PC-3 (cell line): ENCODE data around the genes GCLC, FAM83B, HMGCLL1 and BMP5.

DNA sequence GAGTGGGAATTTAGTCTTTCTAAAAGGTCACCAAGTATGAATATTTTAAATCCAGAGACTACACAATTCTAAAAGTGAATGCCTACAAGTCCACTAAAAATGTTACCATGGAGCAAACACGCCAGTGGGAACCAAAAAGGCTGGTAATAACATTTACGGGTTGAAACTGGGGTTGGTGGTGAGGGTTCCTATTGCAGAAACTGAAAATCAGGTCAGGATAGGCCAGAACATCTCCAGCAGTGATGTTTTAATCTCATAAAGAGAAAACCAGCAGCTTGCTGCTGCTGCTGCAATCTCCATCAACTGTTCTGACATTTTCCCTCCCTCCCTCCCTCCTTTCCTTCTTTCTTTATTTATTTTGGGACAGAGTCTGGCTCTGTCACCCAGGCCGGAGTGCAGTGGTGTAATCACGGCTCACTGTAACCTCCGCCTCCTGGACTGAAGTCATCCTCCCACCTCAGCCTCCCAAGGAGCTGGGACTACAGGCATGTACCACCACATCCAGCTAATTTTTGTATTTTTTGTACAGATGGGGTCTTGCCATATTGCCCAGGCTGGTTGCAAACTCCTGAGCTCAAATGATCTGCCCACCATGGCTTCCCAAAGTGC lies 5.8 kb downstream of the ELOVL5 start:
- RAMPAGE, long total RNA = no peak

DNA sequence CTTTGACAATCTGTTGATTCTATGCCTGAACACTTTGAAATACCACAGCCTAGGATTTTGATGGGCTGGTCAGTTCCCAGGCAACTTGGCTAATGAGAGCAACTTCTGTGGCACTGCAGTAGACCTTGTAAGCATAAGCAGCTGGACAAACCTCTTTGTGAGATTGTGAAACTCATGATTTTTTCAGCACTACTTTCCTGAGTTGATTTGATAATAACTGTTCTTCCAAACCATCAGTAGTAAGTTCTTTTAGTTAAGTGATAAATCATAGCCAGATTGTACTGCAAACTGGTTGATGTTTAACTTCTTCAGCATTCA lies 27.1 kb upstream of the ELOVL5 start:
- RAMPAGE, long total RNA = no peak

GRCh38 chr6:53431762-53432164 lies 83.0 kb upstream of the ELOVL5 start:
- RAMPAGE, long total RNA = no peak

GRCh38 chr6:53544934-53545606 lies at the start of gene GCLC:
Gene GCLC, minus strand, starts transcription at chr6:53545101.
- RAMPAGE, long total RNA = no peak

GRCh38 chr6:53615981-53616844 lies 49.3 kb downstream of the KLHL31 start:
- RAMPAGE, long total RNA = no peak

GRCh38 chr6:53616845-53617446 lies 48.6 kb downstream of the KLHL31 start:
- RAMPAGE, long total RNA = no peak

DNA sequence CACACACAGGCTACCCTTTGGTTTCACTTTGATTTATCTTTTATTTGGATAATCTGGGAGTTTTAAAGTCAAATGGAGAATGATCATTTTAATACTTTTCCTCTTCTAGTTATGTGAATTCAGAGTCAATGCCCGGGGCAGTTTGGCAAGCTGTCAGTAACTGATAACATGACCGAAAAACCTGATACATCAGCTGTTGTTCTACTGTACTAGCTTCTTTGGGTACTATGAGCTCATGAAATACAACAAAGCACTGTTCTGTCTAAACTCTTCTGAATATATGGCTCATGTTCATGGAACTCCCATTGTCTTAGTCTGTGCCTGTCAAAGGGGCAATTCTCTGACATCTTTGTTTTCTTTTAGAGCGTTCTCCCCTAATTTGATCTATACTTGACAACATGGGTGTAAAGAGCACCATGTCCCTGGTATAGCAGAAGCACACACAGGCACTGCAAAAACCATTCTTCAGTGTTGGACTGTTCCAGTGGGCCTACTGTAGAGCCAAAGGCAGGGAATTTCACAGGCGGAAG lies 30.1 kb downstream of the KLHL31 start:
- RAMPAGE, long total RNA = no peak

DNA sequence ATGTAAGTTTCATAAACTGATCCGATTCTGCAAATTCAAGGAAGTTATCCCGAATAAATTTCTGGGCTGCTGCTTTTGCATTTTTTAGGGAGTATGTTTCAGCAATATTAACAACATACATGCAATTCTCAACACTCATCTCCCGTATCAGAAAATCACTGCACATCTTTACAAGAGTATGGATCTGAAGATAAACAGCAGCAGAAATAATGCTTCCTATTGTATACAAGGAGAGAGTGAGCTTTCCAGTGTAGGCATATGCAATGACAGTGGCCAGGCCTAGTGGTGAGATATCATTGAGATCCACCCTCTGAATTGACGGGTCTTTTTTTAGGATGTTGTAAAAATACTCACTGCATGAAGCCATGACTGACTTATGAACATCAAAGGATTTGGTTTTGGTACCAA lies 10.9 kb downstream of the KLHL31 start:
- RAMPAGE, long total RNA = no peak

GRCh38 chr6:53704359-53704858 lies 38.9 kb upstream of the KLHL31 start:
- RAMPAGE, long total RNA = no peak

DNA sequence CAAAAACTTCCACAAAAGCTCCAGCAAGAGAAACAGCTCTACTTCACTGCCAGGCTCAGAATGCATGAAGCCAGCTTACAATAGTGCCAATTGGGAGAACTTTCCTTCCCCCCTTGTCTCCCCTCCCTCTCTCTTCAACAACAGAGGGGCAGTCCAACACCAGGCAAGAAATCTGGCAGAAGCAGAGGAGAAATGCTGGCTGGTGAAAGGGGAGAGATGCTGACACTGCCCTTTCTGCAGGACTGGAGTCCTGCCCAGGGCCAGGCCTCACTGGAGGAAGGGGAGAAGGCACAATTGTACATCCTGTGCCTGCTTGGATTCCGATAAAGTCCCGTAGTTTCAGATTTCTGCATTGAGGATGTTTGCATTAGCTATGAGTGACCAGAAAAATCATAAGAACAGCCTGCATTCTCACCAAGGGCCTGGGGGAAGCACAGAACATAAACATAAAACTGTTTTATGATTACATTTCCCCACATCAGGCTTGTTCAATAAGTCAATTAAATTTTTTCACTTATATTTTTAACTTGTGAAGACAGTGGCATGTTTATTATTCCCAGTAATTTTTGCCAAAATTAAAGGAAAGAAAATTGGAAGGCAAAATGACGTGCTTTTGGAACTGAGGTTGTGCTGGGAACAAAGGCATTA lies 148.7 kb downstream of the LRRC1 start:
- RAMPAGE, long total RNA = no peak

DNA sequence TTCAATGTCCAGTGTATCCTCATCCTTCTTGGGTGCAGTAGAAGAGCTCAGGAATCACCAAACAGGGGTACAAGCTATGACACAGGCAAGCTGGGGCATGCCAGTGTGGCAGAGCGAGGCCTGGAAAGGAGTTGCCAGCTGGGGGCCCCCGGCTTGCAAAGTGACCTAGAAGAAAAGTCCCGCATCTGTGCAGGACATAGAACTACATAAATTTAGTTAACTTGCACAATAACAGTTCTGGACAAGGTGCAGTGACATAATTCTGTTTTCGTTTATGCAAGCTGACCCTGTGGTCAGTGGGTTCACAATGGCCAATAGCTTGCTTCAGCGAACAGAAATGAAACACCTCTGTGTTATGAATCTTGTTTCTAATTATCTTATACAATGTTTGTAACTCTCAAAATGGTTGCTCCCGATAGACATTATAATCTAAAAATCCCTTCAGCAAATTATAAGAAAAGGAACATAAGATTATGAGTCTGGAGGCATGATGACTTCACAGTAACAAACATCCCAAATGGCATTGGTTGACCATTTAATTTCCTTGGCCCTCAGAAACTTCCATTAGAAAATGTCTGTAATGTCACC lies 111.8 kb upstream of the MLIP start:
- RAMPAGE, long total RNA = no peak

DNA sequence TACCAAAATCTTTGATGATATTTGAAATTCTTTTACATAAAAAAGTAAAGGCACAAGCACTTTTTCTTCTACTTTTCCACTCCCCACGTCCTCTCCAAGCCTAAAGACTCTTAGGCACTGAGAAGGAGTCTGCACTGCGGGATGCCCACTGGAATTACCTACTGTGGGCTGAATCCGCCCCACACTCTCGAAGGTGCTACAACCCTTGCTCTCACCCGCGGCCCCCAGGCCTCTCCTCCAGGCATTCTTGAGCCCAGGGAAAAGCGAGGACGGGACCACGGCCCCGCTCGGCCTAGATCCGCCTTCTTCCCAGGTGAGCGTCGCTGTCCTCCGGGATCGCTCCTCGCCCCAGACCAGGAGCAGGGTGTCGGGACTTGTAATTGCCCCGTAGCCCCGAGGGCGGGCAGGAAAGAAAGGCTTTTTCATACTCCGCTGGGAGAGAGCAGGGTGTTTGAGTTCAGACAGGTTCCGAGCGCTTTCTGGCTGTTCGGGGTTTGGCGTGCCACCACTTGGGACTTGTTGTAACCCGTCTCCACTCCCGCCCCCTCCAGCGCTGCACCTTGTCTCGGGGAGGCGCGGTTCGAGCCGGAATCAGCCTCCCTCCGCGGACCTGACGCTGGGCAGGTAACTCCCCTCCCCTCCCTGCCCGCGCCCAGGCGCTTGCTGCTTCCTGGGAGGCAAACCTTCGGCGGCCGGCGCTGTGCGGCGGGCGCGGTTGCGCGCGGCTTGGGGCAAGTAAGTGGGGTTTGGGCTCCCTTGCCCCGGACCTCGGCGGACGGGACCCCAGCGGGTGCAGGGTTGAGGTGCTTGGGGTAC lies at the start of gene FAM83B:
Gene FAM83B (plus strand): TSS at position 680 of the 816 bp plus-strand sequence.
- RAMPAGE, long total RNA = no peak

- RAMPAGE, long total RNA = no peak
Observed at GRCh38 chr6:55578496-55579580, at the start of gene HMGCLL1. Gene HMGCLL1, minus strand, starts transcription at chr6:55579192.

GRCh38 chr6:55874290-55875250 lies 820 bp downstream of the BMP5 start:
- RAMPAGE, long total RNA = no peak

- RAMPAGE, long total RNA = no peak
Observed at GRCh38 chr6:55875251-55875790, at the start of gene BMP5. Gene BMP5, minus strand, starts transcription at chr6:55875590.

- RAMPAGE, long total RNA = no peak
Observed at GRCh38 chr6:56073511-56073869, 173.9 kb downstream of the COL21A1 start.

GRCh38 chr6:56497661-56498140 lies 250.3 kb upstream of the COL21A1 start:
- RAMPAGE, long total RNA = no peak

- RAMPAGE, long total RNA = no peak
Observed at GRCh38 chr6:56551833-56553012, 304.8 kb upstream of the COL21A1 start.

GRCh38 chr6:56561122-56561770 lies 313.9 kb upstream of the COL21A1 start:
- RAMPAGE, long total RNA = no peak

DNA sequence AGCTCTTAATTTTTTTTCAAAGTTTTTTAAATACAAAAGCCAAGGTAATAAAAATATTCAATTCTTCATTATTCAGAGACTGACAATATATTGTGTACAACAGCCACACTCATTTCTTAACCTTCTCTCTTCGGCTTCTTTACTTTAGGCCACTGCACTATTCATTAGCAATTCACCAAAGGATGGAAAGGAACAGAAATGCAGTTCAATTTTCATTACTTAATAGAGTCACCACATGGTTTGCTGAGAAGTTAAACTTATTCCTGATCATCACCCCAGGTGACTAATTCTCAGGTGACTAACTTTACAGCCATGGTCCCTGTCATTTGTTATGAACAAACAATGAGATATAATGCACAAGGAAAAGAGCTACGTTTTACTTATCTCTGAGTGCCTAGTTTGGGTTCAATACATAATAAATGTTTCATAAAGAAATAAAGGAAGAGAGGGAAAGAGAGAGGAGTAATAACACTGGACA lies 266.2 kb downstream of the DST start:
- RAMPAGE, long total RNA = no peak